ENCODE measurements around a stretch of chr6.

- RRBS, 2 experiments: no CpG with 5 or more reads among the region's 2 CpGs
Observed at GRCh38 chr6:125989713-125990266, 3.5 kb downstream of the TRMT11 start.

DNA sequence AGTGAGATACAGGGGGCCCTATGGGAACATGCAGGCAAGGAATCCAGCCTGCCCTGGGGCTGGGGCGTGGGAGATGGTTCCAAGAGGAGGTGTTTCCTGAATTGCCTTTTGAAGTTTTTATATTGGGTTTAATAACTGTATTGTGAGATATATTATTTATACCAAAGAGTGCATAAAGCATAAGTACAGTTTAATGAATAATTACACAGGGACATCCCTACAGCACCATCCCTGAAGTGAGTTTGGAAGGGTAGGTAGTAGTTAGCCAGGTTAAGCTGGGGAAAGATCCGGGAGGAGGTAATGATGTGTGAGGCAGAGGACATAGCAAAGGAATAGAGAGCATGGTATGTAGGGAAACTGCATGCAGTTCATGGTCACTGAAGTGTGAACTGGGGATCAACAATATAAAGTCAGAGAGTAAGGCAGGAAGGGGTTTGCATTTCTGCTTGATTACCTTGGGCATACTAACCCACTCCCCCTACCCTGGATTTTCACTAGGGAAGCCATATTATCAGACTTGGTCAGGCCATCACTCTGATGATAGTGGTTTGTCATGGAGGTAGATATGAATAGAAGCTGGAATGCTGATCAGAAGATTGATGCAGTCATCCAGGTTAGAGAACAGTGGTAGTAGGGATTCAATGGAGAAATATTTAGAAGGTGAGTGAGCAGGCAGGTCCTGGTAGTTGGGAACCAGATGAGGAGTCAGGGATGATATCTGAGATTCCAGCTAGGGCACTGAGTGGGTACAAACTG, 64.8 kb downstream of the TRMT11 start:
- RRBS, 2 experiments: no CpG with 5 or more reads among the region's 2 CpGs

DNA sequence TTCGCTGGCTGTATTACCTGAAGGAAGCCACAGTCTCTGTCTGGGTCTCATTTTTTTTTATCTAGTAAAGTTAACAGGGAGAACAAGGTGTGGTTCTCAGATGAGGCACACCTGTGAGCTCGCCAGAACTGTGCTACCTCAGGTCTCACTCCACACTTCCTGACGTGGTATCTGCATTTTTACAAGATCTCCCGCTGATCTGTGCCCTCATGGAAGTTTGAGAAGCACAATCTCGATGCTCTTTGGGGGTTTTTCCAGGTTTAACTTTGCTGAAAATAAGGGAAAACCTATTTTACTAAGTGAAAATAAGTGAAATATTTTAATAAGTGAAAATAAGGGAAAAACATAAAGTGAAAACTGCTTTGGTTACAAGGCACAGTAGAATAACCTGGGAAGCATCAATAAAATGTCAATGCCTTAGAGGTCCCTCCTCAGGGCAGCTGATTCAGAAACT, 169.4 kb upstream of the CENPW start:
- RRBS, 2 experiments: no CpG with 5 or more reads among the region's 5 CpGs

- RRBS, 2 experiments: 20 to 21% methylated on average over 9 to 12 of the region's 49 CpGs
Observed at GRCh38 chr6:127120205-127121119, 2.0 kb downstream of the RSPO3 start.

DNA sequence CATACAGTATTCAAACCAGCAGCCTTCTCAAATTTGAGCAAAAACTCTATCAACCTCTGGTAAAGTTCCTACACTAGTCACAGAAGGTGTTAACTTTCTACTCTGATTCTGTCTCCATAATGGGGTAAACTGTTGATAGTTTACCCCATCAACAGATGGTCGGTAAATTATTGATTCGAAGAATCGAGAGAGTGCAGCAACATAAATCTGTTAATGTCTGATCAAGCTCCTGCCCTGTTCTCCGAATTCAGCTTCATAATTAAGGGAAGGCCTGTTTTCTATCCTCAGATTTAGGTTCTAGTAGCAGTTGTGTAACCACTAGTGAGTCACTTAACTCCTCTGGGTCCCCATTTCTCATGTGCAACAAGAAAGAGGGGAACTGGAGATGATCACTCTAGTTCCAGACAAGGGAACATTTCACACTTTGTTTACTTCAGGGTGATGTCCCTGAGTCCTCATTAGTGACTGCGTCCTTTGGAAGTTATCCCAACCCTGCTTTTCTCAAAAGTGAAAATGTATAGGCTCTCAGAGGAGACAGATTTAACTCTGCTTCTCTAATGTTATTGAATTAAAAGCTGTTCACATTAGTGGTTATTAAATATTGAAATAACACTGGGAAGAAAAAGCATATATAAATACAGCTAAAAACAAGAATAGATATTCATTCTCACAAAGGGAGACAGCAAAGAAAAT, 68.1 kb upstream of the RNF146 start:
- RRBS, 2 experiments: no CpG with 5 or more reads among the region's 5 CpGs

GRCh38 chr6:127515343-127516322, 56.4 kb upstream of the KIAA0408 start:
- RRBS, 2 experiments: 10% methylated on average over 17 of the region's 87 CpGs

DNA sequence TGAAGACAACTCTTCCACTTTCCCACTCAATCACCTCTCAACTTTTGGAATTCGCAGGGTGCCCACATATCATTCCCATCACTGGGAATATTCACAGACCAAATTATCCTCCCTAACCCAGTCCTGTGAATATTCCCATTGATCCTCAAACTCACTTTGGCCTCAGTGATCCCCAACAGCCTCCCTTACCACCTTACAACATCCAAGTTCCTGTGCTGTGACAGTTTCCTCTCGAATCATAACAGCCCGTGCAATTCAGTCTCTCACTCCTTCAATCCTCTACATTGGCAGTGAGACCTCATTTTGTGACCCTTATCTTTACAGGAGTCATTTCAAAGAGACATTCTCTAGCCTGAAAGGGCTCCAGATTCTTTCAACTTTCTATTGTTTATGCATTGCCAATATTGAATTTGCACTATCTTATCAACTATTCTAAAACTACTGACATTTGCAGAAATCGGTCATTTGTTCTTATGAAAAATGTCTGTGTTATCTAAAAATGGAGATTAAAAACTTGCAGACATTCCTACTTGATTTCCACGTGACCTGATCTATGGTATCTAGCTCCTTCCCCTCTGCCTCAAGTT, 297.9 kb downstream of the PTPRK start:
- RRBS, 2 experiments: no CpG with 5 or more reads among the region's 5 CpGs

GRCh38 chr6:128302914-128303547, 217.4 kb downstream of the PTPRK start:
- RRBS, 2 experiments: no CpG with 5 or more reads among the region's 8 CpGs

- RRBS, 2 experiments: no CpG with 5 or more reads among the region's 3 CpGs
Observed at GRCh38 chr6:128371200-128371783, 149.1 kb downstream of the PTPRK start.

DNA sequence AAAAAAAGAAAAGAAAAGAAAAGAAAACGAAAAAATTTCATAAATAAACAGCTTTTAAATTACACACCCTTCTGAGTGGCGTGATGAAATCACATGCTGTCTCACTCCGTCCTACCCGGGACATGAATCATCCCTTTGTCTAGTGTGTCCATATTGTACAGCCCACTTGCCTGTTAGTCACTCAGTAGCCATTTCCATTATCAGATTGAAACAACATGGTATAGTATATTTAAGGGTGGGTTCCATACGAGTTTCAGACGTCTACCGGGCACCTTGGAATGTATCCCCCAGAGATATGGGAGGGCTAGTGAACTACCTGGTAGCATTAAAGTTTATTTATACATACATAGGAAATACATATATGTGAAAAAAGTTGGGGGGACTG, 11.5 kb downstream of the PTPRK start:
- RRBS, 2 experiments: 100% methylated on average over 1 of the region's 7 CpGs; no CpG with 5 or more reads in 1 of the 2 experiments

DNA sequence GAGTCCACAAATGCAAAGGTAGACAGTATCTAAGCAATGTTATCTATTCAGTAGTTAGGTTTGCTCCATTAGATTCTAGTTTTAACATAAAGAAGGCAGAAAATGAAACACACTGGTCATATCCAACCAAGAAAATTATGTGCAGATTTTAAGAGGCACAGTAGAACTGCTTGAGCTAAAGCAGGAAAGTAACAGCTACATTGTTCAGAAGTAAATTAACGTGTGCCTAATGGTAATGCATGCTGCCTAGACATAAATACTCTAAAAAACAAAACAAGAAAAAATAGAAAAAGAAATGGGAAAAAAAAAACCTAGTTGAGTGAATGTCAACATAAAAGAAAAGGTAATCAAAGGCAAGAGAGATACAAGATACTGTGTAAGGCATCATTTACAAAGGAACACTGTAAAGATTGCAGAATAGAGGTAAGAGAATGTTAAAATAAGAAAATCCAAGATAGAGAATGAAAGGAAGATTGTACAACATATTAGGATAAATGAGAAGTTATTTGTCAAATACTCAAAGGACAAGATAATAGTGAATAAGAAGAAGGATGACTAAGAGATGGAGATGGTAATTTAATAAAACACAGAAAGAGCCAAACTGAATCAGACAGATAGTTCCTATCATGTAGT, 332.2 kb downstream of the ARHGAP18 start:
- RRBS, 2 experiments: no CpG with 5 or more reads among the region's 1 CpG

- RRBS, 2 experiments: no CpG with 5 or more reads among the region's 5 CpGs
Observed at GRCh38 chr6:129646575-129647111, 63.3 kb downstream of the ARHGAP18 start.

DNA sequence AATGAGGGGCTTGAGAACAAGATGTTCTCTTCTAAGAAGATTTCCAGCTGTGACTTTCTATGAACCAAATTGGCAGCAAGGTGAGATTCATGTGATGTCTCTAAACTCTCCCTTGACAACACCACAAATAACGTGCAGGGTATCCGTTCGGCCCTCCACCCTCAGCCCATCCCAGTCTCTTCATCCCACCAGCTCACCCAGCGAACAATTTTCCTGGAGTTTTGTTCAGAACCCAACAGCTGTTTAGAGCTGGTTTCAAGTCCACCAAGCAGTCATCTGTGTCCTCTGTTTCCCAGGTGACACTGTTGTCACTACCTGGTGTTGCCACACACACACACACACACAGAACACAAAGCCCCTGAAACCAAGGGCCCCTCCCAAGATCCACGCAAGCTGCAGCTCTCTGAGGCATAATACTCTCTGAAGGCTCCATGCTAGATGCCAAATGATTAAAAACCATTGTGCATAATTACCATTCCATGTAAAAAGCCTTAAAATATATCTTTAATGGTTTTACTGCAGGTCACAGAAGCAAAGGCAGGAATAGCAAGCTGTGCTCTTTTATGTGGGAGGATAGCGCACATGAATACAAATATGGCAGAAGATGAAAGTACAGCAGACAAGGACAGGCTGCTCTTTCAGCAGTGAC, 48.2 kb downstream of the ARHGAP18 start:
- RRBS, 2 experiments: no CpG with 5 or more reads among the region's 6 CpGs

- RRBS, 2 experiments: no CpG with 5 or more reads among the region's 4 CpGs
Observed at GRCh38 chr6:129744687-129745060, 34.7 kb upstream of the ARHGAP18 start.

DNA sequence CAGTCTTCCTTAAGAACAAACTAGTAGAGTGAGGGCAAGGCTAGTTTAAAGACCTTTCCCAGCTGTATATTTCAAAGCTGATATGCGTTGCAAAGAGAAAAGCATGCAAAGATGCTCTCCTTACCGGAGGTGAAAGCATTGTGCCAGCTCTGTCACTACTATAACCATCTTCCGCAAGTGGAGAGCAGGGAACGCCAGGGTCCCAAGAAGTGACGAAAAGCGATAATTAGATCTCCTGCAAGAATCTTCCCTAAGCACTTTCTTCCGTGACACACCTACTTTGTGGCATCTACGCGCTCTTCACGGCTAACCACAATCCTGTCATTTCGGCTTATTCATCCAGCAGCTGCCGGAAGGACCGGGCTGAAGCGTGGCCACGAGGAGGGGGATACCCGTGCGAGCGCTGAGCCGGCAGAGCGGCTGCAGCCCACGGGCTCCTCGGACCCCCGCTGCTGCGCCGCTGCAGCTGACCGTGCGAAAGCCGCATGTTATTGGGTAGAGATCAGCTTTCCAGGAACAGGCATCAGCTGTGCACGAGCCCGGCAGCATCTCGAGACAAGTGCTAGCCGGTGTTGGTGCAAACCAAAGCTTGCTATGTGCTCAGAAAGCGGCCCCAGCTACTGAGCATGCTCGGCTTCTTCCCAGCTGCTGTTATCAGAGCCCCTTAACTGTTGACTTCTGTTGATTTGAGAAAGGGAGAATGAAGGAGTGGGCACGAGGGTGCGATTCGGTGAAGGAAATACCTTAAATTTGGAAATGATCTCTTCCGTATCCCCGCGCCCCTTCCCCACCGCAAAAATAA, 57.2 kb upstream of the ARHGAP18 start:
- RRBS, 2 experiments: 4 to 16% methylated on average over 7 of the region's 41 CpGs

- RRBS, 2 experiments: no CpG with 5 or more reads among the region's 2 CpGs
Observed at GRCh38 chr6:130377789-130378353, 12.1 kb downstream of the TMEM200A start.

DNA sequence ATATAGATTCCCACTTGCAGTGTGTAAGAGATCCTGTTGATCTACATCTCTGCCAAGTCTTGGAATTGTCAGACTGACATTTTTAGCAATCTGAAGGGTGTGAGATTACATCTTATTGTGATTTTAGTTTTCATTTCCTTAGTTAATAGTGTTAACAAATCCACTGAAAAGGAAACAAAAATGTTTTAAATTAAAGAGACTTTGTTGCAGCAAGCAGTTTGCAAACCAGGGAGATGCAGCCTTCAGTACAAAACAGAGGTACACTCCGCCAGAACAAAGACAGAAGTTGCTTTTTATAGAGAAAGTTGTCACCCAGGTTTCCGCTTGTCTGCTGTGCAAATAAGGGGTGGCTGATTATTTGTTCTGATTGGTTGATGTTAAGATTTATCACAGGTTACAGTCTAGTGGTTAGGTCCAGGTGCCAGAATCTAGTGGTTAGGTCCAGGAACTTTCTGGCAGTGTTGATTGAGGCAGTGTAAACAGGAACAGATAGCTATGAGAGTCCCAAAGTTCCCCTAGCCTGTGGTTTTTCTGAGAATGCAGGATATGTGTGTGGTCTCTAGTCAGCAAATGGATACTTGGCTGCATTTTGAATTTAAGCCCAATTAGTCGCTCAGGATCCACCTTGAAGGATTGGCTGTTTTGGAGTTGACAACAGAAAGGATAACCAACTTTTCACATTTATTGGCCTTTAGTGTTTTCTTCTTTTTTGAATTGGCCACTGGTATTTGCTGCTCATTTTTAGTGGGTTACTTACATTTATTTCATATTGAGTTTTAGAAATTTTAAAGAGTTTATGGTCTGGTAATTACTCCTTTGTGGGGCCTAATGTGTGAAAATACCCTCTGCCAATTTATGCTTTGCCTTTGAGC, 147.9 kb downstream of the TMEM200A start:
- RRBS, 2 experiments: no CpG with 5 or more reads among the region's 3 CpGs

- RRBS, 2 experiments: no CpG with 5 or more reads among the region's 14 CpGs
Observed at GRCh38 chr6:130671447-130672022, 155.7 kb upstream of the SMLR1 start.

DNA sequence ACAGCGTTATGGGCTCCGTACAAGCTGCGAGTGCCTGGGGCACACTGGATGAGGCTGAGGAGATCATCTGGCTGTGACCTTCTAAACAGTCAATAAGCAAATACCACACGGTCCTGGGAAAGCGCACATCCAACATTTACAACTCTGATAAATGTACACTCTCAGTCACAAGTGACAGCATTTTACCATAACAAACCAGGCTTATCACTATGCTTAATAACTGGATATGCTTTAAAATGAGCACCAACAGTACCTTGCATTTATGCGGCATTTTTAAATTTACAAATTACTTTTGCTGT, 37.2 kb downstream of the SMLR1 start:
- RRBS, 2 experiments: no CpG with 5 or more reads among the region's 6 CpGs

DNA sequence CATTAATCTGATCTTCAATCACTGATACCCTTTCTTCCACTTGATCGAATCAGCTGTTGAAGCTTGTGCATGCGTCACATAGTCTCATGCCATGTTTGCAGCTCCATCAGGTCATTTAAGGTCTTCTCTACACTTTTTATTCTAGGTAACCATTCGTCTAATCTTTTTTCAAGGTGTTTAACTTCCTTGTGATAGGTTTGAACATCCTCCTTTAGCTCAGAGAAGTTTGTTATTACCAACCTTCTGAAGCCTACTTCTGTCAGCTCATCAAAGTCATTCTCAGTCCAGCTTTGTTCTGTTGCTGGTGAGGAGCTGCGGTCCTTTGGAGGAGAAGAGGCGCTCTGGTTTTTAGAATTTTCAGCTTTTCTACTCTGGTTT, 42.1 kb upstream of the ARG1 start:
- RRBS, 2 experiments: no CpG with 5 or more reads among the region's 5 CpGs

Measured in LNCaP clone FGC (cell line).